ENCODE measurements around a stretch of chr7.

GRCh38 chr7:156664946-156665824 lies 24.6 kb downstream of the RNF32 start:
- PRO-cap = no peak

GRCh38 chr7:156725142-156725609 lies 84.6 kb downstream of the RNF32 start:
- PRO-cap = no peak

GRCh38 chr7:157270945-157271567 lies 65.7 kb upstream of the DNAJB6 start:
- PRO-cap = no peak

- PRO-cap = no peak
Measured at GRCh38 chr7:157525731-157525989, 188.9 kb downstream of the DNAJB6 start.

DNA sequence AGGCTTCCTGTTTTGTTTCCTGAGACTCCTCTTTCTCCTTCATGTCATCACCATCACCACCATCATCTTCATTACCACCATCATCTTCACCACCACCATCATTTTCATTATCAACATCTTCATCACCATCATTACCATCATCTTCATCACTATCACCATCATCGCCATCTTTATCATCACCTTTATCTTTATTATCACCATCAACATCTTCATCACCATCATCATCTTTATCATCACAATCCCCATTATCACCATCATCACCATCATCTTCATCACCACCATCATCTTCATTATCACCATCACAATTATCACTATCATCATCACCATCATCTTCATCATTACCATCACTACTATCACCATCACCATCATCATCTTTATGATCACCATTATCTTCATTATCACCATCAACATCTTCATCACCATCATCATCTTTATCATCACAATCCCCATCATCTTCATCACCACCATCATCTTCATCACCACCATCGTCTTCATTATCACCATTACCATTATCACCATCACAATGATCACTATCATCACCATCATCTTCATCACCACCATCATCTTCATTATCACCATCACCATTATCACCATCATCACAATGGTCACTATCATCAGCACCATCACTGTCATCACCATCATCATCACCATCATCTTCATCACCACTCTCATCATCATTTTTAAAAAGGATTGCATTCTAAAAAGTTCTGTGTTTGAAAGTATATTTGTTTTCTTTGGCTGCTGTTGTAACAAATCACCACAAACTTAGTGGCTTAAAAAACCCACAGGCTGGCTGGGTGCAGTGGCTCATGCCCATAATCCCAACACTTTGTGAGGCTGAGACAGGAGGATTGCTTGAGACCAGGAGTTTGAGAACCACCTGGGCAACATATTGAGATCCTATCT lies 621.1 kb downstream of the PTPRN2 start:
- PRO-cap = no peak

DNA sequence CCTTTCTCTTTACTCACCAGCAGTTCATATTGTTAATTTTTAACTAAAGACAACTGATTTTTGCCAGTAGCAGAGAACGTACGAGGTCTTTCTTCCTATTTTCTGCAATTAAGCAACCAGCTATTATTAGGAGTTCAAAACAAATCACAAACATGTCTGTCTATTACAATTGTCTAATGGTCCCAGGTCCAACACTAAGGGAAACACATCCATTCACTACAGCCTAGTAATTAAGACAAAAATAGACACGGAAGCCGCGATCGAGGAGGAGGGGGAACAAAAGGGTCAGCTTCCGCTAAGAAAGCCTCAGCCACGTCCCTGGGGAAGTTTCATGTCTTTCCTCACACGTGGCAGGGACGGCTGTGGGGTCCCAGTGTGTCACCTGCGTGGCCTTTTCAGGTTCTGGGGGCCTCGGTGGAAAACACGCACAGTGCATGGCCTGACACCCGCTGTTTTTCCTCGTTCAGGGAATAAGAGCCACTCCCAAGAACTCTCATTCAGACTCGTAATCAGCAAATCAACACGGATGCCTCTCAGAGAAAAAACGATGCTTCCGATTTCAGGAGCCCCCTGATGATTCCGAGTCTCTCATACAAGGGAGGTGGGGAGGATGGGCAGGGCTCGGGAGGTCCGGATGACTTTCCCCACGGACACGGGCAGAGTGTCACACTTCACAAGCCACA lies 571.9 kb downstream of the PTPRN2 start:
- PRO-cap = no peak

GRCh38 chr7:158226508-158226845 lies 361.1 kb downstream of the PTPRN2 start:
- PRO-cap = no peak

DNA sequence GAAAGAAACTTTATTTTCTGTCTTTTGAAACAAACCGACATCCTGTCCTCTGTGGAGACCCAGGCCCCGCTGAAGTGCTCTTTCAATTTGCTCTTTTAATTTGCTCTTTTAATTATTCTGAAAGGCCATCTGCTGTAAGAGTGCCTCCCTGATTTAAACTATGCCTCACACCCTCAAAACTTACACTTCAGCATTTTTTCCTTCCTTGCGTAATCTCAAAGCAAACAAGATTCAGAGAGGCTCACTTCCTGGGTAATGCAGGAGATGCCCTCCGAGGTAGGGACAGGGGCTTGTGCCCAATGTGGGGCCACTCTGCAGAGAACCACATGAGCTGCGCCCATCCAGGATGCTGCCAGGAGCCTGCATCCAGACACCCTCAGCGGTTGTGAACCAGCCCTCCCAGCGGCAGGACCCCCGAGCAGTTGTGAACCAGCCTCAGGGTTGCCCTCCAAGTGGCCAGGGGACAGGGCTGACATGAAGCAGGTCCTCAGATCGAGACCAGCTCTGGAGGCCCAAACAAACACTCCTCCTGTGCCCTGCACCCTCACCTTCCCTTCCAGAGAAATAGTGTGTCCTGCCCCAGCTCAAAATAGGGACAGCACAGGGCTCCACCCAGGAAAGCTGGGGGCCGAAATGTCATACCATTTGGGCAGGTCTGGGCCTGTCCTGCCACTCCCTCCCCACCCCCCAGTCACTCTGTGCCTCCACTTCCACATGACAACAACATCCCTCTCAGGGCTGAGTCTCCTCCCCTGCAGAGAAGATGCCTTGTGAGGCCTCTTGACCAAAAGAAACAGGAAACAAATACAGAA lies 190.4 kb downstream of the PTPRN2 start:
- PRO-cap = no peak

DNA sequence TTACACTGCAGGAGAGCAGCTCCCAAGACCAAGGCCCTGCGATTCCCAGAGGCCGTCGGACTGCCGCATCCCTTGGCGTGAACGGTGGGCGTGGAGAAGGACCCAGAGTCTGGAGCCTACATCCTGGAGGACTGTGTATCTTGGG lies 2.9 kb upstream of the PTPRN2 start:
- PRO-cap = no peak

GRCh38 chr7:158650789-158651199 lies 53.8 kb downstream of the NCAPG2 start:
- PRO-cap = no peak

- PRO-cap = no peak
Measured at GRCh38 chr7:158717626-158717904, 13.0 kb upstream of the NCAPG2 start.

- PRO-cap = no peak
Measured at GRCh38 chr7:158759618-158760474, 55.2 kb upstream of the NCAPG2 start.

DNA sequence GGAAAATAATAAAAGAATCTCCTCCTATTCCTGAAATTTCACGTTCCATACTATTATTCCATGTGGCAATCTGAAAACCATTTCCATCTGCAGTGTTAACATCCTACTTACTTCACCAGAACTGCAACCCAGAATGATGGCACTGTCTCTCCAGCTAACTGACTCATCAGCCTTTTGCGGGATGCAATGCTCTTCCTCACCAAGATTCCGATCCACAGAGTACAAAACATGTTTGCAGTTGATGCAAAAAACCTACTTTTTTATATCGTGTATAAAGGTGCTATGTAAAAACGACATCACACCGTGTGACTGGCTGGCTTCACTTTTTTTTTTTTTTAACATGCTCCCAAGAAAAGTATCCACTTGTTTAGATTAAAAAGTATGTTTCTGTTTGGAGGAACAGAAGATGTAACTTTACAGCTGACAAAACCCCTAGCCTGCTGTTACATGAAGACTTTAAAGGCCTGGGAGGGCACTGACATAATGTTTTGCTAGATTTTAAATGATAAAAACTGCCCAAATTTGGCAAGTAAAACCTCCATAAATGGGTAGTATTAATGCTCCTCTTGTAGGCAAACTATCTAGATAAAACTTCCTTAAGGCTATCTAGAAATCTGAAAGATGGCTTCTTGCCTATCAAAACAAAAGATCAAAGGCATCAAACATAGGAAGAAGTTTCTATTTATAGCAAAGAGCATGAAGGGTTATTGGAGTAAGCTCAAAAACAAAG lies 50.6 kb downstream of the ESYT2 start:
- PRO-cap = no peak

- PRO-cap = no peak
Measured at GRCh38 chr7:158779660-158780469, 49.4 kb downstream of the ESYT2 start.

DNA sequence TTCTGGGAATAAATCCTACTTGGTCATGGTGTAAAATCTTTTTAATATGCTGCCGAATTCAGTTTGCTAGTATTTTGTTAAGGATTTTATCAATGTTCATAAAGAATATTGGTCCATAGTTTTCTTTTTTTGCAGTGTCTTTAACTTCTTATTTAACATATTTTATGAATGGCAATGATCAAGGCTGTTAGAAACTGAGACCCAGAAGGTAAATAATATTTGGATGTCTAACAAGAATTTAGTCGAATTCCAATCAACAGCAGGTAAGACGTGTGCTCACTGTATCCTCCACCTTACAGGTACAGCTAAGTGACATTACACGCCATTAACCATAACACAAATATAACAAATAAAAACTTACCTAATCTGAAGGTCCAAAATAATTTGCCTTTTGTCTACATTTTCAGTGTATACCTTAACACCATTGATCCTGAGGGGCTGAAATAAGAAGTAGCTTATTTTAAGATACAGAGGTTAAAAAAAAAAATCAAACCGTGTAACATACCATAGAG lies 36.0 kb downstream of the ESYT2 start:
- PRO-cap = no peak

GRCh38 chr7:158847327-158847825 lies 9.0 kb upstream of the DYNC2I1 start:
- PRO-cap = no peak

- PRO-cap = no peak
Measured at GRCh38 chr7:158849624-158849960, 6.8 kb upstream of the DYNC2I1 start.

DNA sequence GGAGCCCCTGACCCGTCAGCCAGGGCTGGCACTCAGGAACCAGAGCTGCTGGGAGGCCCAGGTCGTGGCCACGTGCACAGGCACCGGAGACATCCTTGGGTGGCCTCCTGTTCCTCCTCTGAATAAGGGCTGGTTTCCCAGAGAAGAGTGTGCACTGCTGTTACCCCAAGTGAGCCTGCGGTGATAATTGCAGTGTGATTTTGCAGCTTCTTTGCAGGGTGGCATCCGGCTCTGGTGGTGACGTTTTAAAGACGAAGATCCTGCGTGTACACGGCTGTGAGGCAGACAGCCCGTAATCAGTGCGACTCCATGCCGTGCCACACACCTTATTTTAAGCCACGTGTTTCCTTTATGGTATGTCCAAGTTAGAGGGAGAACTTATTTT lies 50.3 kb downstream of the VIPR2 start:
- PRO-cap = no peak

GRCh38 chr7:159096804-159097648 lies 47.6 kb downstream of the VIPR2 start:
- PRO-cap = bidirectional peak, plus-strand start at chr7:159097399, minus-strand start at chr7:159097219

- PRO-cap = unidirectional peak, plus-strand start at chr7:159099450
Measured at GRCh38 chr7:159099161-159099853, 45.4 kb downstream of the VIPR2 start.